ENCODE data around the genes MMP13, DDI1, CARD16 and AASDHPPT.

GRCh38 chr11:102955498-102955841 lies at the start of gene MMP13:
Gene MMP13 (minus strand): TSS chr11:102955732.
- RRBS: no CpG with 5 or more reads among the region's 5 CpGs

GRCh38 chr11:104036456-104036928 lies at the start of gene DDI1:
Gene DDI1 (plus strand): TSS chr11:104036640.
- RRBS: 100% methylated on average over 2 of the region's 23 CpGs

GRCh38 chr11:104917962-104918520 lies 50.3 kb downstream of the CASP4 start:
- RRBS: no CpG with 5 or more reads among the region's 6 CpGs

- RRBS: no CpG with 5 or more reads among the region's 4 CpGs
These were observed at the start of gene CARD16 for GRCh38 chr11:105044936-105045553. Gene CARD16 (minus strand): TSS chr11:105045335.

- RRBS: no CpG with 5 or more reads among the region's 1 CpG
These were observed 38.3 kb downstream of the CARD18 start for GRCh38 chr11:105101375-105101582.

GRCh38 chr11:105842139-105842443 lies 179.9 kb downstream of the MSANTD4 start:
- RRBS: no CpG with 5 or more reads among the region's 3 CpGs

- RRBS: no CpG with 5 or more reads among the region's 5 CpGs
These were observed 61.1 kb downstream of the MSANTD4 start for GRCh38 chr11:105960953-105961336.

GRCh38 chr11:106077499-106078226 lies at the start of gene AASDHPPT:
Gene AASDHPPT (plus strand): TSS chr11:106077662.
- RRBS: 2% methylated on average over 8 of the region's 59 CpGs

GRCh38 chr11:106176793-106177141 lies 99.3 kb downstream of the AASDHPPT start:
- RRBS: no CpG with 5 or more reads among the region's 12 CpGs

DNA sequence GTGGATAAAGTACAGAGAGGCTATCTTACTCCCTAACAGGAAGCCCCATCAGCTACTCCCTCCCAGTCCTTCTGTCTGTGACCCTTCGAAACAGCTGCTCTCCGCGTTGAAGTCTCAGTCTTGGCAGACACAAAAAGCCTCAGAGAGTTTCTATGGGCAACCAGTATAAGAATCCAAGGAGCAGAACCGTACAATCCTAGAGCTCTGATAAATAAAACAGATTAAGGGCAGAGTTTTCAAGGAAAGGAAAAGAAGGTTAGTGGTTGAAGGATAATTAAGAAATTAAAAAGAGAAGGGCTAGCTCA lies 35.0 kb downstream of the GUCY1A2 start:
- RRBS: no CpG with 5 or more reads among the region's 4 CpGs

- RRBS: no CpG with 5 or more reads among the region's 1 CpG
These were observed 35.9 kb upstream of the SLN start for GRCh38 chr11:107747820-107748028.

DNA sequence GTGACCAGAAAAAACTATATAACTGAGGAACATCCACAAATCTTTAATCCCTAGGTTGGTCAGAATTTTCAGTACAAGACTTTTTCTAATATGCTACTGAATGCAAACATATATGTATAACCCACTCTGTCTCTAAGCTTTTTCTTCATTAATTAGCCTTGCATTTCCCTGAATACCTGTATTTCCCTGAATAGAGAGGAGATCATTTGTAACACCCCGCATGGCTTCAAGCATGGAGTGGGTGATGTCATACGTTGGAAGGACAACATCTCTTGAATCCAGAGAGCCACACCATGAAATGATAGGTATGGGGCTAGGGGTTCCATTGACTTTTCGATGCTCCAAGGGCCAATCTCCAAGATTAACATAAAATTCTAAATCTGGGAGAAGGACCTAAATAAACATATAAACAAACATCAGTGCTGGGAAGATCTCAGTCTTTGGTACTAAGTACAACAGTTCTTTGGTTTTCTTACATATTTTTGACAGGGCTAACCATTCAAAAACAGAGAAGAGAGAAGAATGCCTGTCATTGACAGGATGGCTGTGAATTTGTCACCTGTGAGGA lies 14.6 kb upstream of the C11orf65 start:
- RRBS: no CpG with 5 or more reads among the region's 3 CpGs

DNA sequence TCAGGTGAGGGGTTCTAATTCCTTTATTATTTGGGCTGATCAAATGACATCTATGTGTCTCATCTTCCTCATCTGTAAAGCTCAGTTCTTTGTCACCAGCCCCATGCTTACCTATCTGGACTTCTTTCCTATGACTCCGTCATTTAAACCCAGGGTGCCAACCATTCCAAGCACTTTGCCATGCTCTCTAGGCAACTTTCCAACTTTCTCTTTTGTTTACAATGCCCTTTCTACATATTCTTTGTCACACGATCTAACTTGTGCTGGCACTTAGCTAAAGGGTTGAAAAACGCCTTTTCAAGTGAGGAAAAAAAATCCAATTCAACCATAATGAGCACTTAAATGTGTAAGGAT lies 27.9 kb downstream of the EXPH5 start:
- RRBS: no CpG with 5 or more reads among the region's 3 CpGs

DNA sequence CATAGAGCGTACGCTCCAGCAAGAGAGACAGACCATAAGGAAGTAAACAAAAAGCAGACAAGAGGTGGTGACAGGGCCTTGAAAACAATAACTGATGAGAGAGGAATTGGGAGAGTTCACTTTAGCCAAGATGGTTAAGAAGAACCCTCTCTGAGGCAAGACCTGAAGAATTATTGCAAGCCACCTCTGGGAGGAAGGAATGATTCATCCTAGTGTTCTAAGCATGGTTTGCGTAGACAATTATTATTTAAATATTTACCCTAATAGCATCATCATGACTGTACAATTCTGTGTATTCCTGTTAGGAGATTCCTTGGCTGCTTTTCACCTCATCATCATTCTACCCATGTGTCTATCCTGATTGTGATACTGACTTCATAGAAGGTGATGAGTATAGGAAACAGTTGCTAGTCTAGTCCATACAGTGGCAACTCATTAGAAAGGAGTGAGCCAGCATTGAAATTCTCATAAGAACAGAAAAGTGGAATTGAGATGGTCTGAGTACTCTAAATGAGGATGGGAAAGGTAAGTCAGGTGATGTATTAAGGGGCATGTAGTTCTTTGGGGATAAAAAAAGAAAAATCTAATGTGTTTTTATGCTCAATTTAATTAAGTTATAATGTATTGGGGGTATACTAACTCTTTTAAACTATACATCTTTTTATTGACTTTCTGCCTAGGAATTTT lies 264.5 kb downstream of the DDX10 start:
- RRBS: no CpG with 5 or more reads among the region's 3 CpGs

GRCh38 chr11:109940814-109941194 lies 152.4 kb upstream of the ZC3H12C start:
- RRBS: no CpG with 5 or more reads among the region's 8 CpGs

DNA sequence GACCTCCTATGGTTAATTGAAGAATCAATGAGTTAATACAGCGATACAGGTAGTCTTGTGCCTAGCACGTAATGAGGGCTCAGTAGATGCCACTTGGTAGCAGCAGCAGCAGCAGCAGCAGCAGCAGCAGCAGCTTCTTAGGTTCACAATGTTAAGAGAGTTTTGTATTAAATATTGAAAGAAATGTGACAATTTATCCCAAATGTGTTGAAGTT lies 1.2 kb downstream of the FDX1 start:
- RRBS: no CpG with 5 or more reads among the region's 2 CpGs

GRCh38 chr11:110522256-110522695 lies 92.5 kb downstream of the FDX1 start:
- RRBS: no CpG with 5 or more reads among the region's 4 CpGs

DNA sequence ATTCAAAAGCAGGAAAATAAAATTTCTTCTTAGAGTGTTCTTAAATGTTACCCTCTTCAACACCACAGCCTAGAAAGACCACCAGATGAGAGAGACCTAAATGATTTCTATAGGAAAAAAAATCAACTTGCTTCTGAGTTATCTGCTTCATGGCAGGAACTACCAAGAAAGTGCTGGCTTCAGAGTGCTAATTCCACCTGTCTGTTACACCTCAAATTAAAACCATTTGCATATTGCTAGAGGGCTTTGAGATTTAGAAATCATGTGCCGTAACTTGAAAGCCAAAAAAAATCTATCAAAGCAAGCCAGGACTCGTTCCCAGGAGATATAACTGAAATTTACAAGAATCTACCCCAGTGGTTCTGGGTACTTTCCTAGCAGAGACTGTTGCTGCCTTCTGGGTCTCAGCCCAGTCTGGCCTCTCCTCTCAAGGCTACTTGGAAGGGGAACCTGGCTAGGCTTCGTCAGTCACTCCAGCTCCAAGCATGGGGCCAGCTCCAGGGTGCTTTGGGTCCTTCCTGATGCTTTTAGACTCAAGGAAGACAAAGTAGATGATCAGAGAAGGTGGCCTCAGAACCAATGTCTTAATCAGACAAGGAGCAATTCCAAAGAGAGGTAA lies 31.4 kb downstream of the POU2AF3 start:
- RRBS: no CpG with 5 or more reads among the region's 3 CpGs

- RRBS: no CpG with 5 or more reads among the region's 8 CpGs
These were observed 36.2 kb downstream of the POU2AF3 start for GRCh38 chr11:111334404-111335045.

GRCh38 chr11:111359113-111359611 lies 19.9 kb downstream of the POU2AF1 start:
- RRBS: no CpG with 5 or more reads among the region's 5 CpGs